Retinal pigment epithelial cell (primary cell): ENCODE results near the genes FOXD1, ENC1 and ANKDD1B.

GRCh38 chr5:73448435-73449017 is at the start of gene FOXD1:
Gene FOXD1 (minus strand): TSS chr5:73448777.
- RRBS = under 1% methylated on average over 19 of the region's 58 CpGs

DNA sequence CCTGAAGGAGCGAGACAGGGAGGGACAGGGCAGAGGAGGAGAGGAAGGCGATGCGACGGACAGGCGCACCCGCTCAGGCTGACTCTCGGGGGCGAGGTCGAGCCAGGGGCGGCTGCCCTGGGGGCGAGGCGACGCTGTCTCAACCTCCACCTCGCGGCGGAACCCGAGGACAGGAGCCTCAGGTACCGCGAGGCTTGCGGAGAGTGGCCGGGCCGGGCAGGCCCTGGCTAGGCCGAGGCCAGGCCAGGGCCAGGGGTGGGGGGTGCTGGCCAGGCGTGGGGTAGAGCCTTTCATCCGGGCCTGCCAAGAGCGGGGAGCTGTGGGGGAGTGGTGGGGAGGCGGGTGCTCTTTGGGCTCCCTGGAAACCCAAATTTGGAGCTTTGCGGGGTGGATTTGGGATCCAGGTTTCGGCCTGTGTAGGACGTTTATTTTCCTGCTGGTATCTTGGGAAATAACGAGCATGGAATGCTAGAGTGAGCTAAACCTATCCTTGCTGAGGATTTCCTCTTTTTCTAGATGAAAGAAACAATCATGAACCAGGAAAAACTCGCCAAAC is 454 bp downstream of the BTF3 start:
- RRBS = 3% methylated on average over 4 of the region's 32 CpGs

GRCh38 chr5:73653896-73655159 is 28.3 kb downstream of the ARHGEF28 start:
- RRBS = no CpG with 5 or more reads among the region's 6 CpGs

- RRBS = no CpG with 5 or more reads among the region's 4 CpGs
These were observed 68.1 kb downstream of the ARHGEF28 start for GRCh38 chr5:73693885-73694728.

- RRBS = no CpG with 5 or more reads among the region's 2 CpGs
These were observed 247.8 kb downstream of the ENC1 start for GRCh38 chr5:74392585-74393254.

GRCh38 chr5:74589305-74590090 is 51.0 kb downstream of the ENC1 start:
- RRBS = no CpG with 5 or more reads among the region's 6 CpGs

- RRBS = no CpG with 5 or more reads among the region's 8 CpGs
These were observed 11.5 kb downstream of the ENC1 start for GRCh38 chr5:74628813-74629596.

GRCh38 chr5:74640236-74641320 is at the start of gene ENC1:
Gene ENC1 (minus strand): TSS chr5:74640728.
- RRBS = under 1% methylated on average over 50 of the region's 99 CpGs

DNA sequence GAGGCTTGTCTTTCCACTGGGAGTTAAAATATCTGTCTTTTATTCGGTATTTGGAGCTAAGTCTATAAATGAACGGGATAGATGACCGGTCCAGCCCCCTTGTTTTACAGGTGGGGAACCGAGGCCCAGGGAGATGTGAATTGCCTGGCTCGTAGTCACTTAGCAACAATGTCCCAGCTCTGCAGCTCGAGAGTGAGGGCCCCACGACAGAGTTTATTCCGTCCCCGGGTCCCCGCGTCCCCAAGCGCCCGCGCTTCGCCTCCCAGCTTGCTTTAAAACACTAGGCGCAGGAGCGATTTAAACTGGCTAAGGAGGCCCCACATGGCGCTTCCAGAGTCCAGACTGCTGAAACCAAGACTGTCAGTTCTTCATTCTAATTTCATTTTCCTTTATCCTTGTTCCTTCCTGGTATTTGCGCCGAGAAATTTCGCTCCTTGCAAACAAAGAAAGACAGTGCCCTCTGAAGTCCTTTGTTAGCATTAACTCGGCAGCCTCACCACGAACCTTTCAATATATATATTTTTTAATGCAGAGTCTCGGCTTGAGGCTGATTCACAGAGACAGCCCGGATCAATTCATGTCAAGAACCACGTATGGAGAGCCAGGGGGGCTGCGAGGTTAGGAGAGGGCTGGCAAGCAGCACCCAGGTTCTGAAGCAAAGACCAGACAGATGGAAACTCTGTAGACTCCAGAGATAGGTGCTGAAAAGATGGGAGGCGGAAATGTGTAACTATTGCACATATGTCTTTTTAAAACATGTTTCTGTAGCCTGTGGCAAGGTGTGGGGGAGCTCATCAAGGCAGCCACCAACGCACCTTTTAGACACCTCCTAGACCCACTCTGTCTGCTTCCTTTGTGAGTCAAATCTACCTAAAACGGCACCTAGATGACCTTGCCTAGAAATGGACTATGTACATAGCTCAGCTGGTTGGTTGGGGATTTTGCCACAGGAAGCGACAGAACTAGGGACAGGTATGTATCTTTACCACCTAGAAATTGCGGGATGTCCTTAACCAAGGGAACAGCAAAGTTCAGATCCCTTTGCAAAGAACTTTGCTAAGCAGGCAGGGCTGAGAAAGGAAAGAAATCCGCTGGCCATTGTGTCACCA is 1.6 kb upstream of the ENC1 start:
- RRBS = no CpG with 5 or more reads among the region's 33 CpGs

GRCh38 chr5:75348011-75348448 is 11.0 kb downstream of the HMGCR start:
- RRBS = no CpG with 5 or more reads among the region's 1 CpG

GRCh38 chr5:75362390-75363101 is 25.5 kb downstream of the HMGCR start:
- RRBS = no CpG with 5 or more reads among the region's 6 CpGs

GRCh38 chr5:75611262-75612058 is at the start of gene ANKDD1B:
Gene ANKDD1B (plus strand): TSS chr5:75611453.
- RRBS = 6% methylated on average over 16 of the region's 51 CpGs

- RRBS = no CpG with 5 or more reads among the region's 4 CpGs
These were observed 39.7 kb downstream of the POC5 start for GRCh38 chr5:75677404-75678101.

DNA sequence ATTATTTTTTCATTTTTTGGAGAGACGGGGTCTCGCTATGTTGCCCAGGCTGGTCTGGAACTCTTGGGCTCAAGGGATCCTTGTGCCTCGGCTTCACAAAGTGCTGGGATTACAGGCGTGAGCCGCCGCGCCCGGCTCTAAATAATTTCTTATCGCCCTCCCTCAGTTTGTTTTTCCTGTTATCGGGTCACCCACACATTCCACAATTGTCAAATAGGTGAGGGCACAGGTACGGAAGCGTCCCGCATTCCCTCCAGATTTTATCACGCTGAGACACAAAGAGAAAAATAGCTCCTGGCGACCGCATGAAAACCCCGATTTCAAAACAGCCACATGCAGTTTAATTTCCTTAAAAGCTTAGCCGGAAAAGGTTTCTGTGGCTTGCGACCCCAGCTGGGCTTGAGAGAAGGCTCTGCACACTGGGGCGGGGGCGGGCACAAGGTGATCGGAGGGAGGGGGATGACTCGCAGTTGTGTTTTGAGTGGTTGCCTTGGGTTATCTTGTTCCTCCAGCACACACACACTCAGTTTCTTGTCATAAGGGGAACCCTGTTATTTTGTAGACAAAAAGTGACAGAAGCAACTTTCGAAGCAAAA is 735 bp upstream of the IQGAP2 start:
- RRBS = no CpG with 5 or more reads among the region's 24 CpGs

GRCh38 chr5:76473579-76474095 is 70.6 kb downstream of the IQGAP2 start:
- RRBS = no CpG with 5 or more reads among the region's 3 CpGs

DNA sequence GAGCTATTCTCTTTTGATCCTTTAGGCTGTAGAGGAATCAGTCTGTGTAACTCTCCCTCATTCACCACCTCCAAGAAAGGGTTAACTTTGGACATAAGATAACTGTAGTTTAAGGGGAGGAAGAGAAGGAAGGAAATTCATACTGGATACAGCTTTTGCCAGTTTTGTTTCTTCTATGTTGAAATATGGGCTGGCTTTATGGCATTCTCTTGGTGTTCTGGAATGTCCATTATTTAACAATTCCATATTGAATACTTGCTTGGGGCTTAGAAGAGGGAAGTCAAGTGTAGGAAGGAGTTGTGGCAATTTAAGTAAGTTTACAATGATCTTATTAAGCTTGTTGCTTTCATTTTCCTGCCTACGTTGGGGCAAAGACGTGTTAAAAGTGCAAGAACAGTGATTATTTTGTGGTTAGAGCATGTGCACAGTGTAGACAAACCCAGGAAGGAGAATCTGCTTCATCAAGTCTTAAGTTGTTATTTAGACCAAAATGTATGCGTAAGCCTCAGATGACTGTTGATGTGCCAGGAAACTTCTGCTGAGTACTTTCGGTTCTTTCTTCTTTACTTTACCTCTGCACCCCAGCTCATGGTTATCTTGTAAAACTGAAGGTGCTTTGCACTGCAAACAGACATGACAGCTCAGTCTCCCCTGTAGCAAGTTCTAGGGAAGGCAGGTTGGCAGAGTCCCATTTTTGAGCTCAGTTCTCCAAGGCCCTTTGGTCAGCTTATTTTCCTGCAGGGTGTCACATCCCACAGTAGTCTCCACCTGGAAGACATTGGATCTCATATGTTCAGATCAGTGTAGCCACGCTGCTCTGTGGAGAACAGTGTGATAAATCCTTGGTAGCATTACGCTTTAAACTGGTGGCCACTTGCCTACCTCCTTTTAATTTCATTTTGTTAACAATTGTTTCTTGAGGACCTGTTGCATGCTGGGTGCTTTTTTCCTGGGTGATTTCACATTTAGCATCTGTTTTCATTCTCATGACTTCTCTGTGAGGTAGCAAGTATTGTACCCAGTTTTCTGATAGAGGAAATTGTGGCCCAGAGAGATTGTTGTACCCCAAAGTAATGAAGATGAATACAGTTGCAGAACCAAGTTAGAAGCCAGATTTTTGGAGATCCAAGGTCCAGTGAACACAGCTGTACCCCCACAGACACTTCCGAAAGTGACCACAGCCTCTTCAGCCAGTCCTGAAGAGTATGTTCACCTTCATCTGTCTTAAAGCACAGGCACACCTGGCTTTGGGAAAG is 75.6 kb downstream of the F2RL2 start:
- RRBS = no CpG with 5 or more reads among the region's 7 CpGs

- RRBS = no CpG with 5 or more reads among the region's 4 CpGs
These were observed 14.3 kb downstream of the F2RL2 start for GRCh38 chr5:76608886-76609272.

DNA sequence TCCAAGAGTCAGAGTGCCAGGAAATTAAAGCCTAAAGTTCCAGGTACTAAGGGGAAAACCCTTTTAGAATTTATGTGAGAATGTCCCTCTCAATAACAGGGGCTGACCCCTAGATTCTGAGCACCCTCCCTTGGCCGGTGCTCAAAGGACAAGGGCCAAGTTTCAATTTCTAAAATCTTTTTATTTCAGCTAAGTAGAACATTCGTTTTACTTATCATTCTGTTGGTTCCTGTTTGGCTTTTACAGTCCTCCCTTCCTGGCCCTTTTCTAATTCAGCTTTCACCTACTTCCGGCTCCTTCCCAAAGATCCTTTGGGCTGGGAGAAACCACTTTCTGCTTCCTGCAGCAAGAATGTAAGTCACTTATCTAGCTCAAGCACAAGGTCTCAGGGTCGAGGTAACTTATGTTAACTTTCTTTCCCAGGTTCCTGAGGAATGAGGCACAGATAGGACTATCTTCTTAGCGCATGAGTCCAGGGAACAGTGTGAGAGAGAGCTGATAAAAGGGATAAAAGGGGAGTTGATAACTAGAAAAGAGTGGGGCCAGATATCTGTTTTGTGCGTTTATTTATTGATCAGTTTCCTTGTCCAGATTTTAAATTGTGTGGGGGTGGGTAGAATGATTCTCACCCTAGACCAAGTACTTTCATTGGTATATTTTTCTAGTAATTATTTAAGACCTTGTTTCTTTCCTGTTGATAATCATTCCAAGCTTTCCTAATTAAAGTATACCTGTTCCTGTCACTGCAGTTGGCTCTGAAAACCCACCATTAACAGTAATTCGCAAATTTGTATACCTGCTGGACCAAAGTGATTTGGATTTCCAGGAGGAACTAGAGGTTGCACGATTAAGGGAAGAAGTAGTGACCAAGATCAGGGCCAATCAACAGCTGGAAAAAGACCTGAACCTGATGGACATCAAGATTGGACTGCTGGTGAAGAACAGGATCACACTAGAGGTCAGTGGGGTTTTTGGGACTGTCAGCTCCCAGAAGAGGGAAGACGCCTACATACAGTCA is 34.8 kb upstream of the F2RL2 start:
- RRBS = no CpG with 5 or more reads among the region's 9 CpGs

- RRBS = no CpG with 5 or more reads among the region's 10 CpGs
These were observed 41.4 kb upstream of the F2R start for GRCh38 chr5:76674247-76675132.